WTC11 (cell line): ENCODE measurements around a stretch of chr2.

GRCh38 chr2:200466649-200467495 lies 43.0 kb downstream of the KCTD18 start:
- PRO-cap = no peak

GRCh38 chr2:200586466-200587044 lies 741 bp downstream of the AOX1 start:
- PRO-cap = bidirectional peak, plus-strand start at chr2:200586538, minus-strand start at chr2:200586252

DNA sequence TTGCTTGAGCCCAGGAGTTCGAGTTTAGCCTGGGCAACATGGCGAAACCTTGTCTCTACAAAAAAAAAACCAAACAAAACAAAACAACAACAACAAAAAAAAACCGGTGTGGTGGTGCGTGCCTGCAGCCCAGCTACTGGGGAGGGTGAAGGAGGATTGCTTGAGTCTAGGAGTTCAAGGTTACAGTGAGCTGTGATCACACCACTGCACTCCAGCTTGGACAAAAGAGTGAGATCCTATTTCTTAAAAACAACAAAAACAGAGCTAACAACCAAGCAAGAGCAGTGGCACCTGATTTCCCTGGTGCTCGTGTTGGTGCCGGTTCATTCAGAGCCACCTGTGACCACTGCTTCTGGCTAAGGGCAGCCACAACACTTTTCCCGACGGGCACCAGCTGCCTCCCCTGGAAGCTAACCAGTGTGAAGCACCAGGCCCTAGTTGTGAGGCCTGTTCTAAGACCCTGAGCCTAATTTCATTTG lies 1.3 kb downstream of the AOX1 start:
- PRO-cap = no peak

DNA sequence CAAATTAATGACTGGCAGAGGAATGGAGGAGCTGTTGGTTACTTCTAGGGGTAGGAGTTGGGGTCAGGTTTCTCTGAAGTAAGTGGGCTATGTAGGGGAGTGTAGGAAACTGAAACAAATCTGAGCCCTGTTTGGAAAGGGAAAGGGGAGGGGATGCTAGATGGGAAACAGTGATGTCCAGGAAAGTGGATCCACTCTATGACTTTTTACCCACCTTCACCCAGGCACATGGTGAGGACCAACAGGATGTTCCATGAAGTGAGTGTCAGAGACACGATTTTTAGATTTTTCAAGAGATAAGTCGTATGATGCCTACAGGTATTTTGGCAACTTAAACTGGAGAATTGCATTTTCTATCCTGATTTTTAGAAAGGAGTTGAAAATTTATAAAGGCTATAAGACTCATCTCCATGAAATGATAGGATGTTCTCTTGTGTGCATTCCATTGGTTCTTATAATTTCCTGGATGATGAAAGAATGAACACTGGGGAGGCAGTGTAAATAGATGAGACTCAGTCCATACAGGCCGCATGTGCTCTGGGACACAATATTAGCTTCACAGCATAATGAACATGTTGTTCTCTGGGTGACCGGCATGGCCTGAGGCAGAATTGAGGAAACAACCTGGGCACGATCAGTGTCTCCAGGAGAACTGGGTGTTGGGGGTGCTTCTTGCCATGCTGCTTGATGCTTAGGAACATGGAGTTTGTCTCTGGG lies 38.7 kb downstream of the AOX1 start:
- PRO-cap = no peak

DNA sequence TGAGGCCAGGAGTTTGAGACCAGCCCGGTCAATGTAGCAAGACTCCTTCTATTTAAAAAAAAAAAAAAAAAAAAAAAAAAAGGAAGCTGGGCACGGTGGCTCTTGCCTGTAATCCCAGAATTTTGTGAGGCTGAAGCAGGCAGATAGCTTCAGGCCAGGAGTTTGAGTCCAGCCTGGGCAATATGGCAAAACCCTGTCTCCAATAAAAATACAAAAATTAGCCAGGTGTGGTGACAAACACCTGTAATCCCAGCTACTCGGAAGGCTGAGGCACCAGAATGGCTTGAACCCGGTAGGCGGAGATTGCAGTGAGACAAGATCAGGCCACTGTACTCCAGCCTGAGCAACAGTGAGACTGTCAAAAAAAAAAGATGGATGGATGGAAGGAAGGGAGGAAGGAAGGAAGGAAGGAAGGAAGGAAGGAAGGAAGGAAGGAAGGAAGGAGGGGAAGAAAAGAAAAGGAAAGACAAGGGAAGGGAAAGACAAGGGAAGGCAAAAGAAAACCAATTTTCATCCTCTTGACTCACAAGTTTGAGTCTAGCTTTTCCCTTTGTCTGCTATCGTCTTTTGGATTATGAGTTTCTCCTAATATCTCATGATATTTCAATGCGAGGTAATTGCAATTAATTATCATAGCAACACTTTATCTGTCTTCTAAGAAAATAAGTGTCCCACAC lies 44.5 kb downstream of the AOX1 start:
- PRO-cap = no peak

GRCh38 chr2:200705268-200705831 lies 106.4 kb upstream of the BZW1 start:
- PRO-cap = no peak

GRCh38 chr2:200888197-200888733 lies 612 bp downstream of the PPIL3 start:
- PRO-cap = unidirectional peak, plus-strand start at chr2:200888532; bidirectional peak, plus-strand start at chr2:200888858, minus-strand start at chr2:200888628

- PRO-cap = no peak
These were observed 949 bp upstream of the CFLAR start for GRCh38 chr2:201114990-201115440.

- PRO-cap = no peak
These were observed 36.3 kb downstream of the CASP10 start for GRCh38 chr2:201219226-201219747.

DNA sequence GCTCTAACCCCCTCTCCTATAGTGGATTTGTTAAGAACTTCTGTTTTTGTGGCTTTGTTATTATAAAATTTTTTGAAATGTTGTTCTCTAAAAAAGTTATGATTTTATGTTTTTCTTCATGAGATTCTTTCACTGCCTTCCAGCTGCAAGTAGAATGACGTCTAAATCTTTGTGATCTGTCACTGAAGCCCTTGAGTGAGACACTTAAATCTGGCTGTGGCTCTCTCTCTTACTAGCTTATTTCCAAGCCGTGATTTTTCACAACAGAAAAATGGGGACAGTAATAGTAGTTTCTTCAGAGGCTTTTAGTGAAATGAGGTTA lies 1.6 kb downstream of the CASP8 start:
- PRO-cap = no peak

DNA sequence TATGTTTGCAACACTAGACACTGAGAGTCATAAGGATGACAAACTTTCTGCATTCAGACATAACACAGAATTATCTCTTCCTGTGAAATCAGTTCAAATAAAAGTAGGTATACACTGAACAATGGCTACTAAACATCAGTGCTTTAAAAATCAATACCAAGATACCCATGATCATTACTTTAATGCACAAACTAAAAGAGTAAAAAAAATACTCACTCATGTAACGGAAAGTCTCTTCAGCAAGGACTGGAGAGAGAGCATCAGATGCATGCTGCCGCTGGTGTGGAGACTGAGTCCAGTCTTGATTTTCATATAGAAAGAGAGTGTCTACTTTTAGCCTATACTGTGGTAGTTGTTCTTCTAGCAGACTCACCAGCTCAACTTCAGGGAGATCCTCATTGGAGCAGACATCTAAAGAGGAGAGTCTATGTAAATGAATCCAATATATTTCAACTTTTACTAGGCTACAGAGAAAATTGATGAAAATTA lies 44.0 kb downstream of the TRAK2 start:
- PRO-cap = no peak

DNA sequence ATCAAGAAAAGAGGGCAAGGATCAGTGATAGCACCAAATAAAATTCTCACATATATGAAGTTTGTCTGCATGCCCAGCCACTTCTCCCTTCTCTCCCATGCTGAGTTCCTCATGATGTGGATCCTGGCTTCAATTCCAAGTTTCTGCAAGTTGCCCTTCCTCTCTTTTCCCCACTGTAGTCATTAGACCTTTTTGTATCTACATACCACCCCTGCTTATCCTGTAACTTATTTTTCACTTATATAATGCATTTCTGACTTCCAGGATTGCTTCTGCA lies 6.9 kb downstream of the STRADB start:
- PRO-cap = no peak

DNA sequence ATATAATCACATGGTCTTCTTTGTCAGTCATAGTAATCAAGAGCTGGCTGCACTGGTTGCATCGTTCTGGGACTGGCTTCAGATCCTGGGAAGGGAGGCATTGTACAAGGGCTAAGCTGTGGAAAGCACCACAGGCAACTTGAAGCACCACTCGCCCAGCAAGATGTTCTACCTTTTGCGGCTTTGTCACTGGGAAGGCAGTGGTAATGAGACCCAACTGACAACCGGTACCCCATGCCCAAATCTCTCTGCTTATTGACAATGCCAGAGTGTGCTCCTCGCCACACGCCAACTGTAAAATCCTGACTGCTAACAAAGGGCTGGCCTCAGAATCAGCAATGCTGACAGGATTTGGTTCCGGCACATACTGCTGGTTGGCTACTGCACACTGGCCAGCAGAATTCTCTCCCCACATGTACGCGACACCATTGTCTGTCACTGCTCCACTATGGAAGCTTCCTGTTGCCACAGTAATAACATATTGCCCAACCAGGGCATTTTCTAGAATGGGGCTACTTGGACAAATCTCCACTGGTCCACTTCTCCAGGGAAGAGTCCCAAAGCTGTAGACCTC lies 19.4 kb downstream of the ALS2 start:
- PRO-cap = no peak

DNA sequence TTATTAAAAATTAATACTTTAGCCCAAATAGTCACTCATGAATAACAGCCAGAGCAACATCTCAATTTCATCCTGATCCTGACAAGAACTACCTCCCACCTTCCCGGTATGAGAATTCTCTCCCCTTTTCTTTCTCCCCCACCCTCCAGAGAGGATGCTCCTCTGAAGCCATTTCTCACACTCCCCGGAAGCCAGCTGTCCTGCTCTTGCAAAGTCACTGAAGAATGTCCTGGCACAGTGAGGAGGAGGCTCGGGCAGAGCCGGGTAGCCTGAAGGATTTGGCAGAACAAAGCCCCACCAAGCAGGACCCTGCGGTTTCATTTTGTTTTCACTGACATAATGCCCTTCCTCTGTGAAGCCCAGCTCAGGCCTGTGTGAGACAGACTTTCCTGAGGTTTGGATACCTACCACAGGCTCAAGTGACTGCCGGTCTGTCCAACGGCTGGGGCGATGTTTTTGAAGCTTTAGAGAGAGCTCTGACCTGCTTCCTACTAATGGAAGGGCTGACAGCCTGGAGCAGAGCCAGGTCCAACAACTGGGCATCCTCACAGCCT lies 100.0 kb upstream of the FZD7 start:
- PRO-cap = no peak

GRCh38 chr2:202019986-202020460 lies 13.6 kb upstream of the FZD7 start:
- PRO-cap = unidirectional peak, plus-strand start at chr2:202020185

GRCh38 chr2:202116947-202117434 lies 43.9 kb downstream of the KIAA2012 start:
- PRO-cap = no peak

GRCh38 chr2:202161175-202161396 lies 77.3 kb downstream of the SUMO1 start:
- PRO-cap = no peak

DNA sequence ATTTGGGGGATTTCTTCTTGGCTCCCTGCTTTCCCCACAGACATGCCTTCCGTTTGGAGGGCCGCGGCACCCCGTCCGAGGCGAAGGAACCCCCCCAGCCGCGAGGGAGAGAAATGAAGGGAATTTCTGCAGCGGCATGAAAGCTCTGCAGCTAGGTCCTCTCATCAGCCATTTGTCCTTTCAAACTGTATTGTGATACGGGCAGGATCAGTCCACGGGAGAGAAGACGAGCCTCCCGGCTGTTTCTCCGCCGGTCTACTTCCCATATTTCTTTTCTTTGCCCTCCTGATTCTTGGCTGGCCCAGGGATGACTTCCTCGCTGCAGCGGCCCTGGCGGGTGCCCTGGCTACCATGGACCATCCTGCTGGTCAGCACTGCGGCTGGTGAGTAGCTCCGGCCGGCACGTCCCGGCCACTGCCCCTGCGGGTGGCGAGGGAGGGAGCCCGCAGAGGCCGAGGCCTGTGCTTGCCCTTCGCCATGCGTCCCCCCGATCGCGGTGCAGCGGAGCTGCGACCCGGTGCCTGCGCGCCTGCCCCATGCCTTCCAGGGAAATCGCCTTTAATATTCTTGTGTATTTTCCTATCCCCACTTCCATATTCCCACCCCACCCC lies 1.1 kb downstream of the BMPR2 start:
- PRO-cap = no peak

DNA sequence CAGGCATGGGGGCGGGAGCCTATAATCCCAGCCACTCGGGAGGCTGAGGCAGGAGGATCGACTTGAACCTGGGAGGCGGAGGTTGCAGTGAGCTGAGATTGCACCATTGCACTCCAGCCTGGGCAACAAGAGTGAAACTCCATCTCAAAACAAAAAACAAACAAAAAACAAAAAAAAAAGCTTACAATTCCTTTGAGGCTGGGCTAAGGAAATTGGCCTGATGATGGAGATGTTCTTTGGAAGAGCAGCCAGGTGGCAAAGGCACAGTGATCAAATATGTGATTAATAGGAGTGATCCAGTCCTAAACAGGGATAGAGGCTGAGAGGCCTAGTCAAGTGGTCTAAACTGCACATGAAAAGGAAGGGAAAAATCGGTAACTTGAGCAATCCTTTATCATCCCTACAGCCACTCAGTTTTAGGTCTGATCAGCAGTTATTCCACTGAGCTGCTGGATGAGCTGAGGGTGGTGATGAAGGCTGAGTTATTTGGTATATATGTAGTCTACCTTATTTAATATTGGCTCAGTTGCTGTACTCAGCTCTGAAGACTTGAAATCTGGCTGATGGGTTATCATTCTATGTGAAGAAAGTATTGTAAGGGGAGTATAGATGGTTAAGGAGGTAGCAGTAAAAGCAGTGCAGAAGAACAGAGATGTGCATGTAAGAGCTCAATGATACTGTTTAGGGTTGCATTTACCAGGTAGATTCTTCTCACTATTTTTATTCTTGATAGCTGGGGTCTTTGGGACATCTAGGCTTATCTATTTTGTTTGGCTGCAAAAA lies 19.9 kb downstream of the BMPR2 start:
- PRO-cap = no peak

DNA sequence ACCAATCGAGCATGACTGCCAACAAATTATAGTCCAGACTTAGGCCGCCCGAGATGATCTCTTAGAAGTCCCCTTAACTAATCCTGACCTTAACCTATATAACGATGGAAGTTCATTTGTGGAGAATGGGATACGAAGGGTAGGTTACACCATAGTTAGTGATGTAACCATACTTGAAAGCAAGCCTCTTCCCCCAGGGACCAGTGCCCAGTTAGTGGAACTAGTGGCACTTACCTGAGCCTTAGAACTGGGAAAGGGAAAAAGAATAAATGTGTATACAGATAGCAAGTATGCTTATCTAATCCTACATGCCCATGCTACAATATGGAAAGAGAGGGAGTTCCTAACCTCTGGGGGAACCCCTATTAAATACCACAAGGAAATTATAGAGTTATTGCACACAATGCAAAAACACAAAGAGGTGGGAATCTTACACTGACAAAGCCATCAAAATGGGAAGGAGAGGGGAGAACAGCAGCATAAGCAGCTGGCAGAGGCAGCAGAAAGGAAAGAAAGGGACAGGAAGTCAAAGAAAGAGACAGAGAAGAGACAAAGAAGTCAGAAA lies 125.8 kb downstream of the BMPR2 start:
- PRO-cap = no peak